Smooth muscle cell (in vitro differentiated cells): ENCODE measurements around the gene MIX23.

DNA sequence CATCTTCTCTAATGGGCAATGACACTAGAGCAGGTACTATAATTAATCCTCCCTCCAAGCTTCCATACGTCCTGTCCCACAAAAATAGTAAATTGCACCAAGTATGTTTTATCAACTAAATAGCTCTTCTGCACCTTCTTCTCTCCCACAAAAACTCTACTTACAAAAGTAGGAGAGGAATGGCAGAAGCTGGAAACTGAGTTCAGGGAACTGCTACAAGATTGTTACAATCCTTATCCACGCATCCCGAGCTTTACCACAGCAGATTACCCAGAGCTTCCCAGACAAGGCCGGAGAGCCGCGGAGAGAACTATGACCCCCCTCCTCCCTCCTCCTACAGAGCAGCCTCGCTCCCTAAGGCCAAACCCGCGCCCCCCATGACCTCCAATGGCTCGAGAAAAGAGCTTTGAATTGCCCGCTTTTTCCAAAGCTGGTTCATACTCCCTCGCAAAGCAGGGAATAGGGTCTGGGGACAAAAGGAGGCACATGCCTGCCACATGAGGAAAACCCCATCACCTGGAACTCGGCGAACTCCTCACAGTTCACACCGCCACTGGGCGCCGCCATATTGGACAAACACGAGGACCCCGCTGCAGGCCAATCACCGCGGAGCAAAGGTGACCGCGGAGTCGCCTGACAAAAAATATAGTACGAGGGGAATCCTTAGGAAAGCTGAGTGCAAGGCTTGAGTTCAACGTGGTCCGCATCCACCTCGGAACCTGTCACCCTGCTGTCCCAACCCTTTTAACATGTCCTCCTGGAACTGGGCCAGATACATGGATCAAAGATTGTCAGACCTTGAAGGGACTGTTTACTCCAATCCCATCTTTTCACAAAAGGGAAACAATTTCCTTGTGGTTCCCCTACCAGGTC lies at the start of gene MIX23:
MIX23 (minus strand) TSS at position 574 of the 873 bp plus-strand sequence.
- RAMPAGE, long total RNA: no peak

- RAMPAGE, long total RNA: no peak
These were observed 12.5 kb downstream of the KPNA1 start for GRCh38 chr3:122502067-122502820.

GRCh38 chr3:122767982-122768469 lies 25.6 kb downstream of the HSPBAP1 start:
- RAMPAGE, long total RNA: no peak

GRCh38 chr3:122802068-122803046 lies 7.5 kb downstream of the SLC49A4 start:
- RAMPAGE, long total RNA: no peak

- RAMPAGE, long total RNA: no peak
These were observed 17.3 kb downstream of the PDIA5 start for GRCh38 chr3:123084046-123084529.

DNA sequence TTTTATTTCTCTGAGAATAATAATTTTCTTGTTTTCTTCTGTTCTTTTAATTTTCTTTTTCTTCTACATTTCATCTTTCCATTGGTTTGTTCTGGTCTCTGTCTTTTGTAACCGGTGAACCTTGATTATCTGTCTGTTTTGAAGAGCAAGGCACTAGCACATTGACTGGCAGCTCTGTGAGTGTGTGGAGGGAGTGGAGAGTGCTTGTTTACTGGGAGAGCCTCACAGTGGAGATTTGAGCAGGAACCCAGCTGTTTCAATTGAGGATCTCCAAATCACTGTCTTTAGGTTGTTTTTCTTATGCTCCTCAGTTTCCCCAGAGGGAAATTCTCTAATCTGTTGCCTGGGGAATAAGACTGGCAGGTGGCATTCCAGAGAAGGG lies 20.8 kb downstream of the PDIA5 start:
- RAMPAGE, long total RNA: no peak

DNA sequence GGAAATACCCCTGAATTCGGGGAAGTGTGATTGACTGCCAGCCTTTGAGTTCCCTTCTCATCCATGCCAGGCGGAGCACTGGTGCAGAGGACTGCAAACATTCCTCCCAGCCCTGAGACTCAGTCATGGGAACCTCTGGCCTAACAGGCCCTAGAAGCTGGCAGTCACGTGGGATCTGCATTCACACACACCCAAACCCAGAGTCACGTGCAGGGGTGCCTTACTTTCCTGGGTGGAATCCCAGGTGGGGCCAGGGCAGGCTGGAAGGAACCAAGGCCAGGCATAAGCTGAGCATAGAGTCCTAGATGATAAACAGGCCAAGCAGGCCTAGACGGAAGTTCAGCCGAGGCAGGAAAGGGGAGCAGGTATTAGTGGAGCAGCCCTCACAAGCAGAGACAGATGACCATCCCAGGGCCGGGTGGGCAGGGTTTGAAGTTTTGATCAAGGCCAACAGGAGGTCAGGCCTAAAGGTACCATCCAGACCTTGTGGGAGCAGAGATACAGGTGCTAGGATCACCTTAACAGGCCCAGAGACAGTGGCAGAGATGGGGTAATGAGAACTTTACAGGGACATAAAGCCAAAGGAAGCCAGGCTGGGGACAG lies 46.0 kb upstream of the SEC22A start:
- RAMPAGE, long total RNA: no peak

DNA sequence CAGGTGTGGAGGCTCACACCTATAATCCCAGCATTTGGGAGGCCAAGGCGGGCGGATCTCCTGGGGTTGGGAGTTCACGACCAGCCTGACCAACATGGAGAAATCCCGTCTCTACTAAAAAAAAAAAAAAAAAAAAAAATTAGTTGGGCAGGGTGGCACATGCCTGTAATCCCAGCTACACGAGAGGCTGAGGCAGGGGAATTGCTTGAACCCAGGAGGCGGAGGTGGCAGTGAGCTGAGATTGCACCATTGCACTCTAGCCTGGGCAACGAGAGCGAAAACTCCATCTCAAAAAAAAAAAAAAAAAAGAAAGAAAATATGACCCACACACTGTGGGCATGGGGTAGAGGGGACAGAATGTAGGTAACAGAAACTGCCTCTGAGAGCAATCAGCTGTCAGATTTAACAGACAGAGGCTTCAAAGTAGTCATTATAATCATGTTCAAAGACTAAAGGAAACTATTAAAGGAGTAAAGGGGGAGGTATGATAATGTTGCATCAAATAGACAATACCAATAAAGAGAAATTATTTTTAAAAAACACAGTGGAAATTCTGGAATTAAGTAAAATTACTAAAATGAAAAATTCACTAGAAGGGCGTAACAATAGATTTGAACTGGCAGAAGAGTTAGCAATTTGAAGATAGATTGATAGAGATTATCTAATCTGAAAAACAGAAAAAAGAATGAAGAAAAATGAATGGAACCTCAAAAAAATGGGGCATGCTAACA lies 26.7 kb downstream of the SEC22A start:
- RAMPAGE, long total RNA: no peak

DNA sequence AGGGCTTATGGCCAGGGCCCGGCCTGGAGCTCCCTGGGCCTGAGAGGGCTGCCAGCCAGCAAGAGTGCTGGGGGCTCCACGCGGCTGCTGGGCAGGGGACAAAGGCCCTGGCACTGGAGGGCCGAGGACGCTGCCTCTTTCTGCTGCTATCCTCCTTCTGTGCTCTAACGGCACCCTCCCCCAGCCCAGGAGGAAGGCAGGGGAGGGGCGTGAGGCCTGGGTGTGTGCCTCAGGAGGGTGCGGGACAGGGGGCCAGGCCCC lies 115.6 kb downstream of the ADCY5 start:
- RAMPAGE, long total RNA: no peak

DNA sequence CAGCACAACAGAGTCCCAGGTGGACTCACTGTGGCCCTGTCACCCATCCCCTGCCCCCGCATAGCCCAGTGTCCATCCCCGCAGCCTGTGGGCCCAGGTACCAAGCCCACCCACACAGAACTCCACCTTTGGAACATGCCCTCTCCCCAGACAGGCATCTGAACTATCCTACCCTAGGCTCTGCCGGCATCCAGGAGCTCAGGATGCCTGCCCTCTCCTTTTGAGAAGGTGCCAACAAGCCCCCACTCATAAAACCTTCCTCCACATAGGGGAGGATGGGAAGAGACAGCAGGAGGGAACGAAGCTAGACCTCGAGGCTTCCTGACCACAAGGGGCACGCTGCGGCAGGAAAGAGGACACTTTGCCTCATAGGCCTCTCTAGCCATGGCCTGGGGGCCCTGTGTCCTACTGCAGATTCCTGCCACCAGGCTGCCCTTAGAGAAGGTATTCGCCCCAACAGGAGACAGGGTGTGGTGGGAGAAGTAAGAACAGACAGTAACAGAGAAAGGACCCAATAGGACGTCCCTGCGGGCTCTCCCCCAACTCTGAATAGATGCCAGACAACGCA lies 37.0 kb downstream of the ADCY5 start:
- RAMPAGE, long total RNA: no peak

GRCh38 chr3:123416043-123416962 lies 32.6 kb downstream of the ADCY5 start:
- RAMPAGE, long total RNA: no peak

GRCh38 chr3:123586241-123586714 lies 1.4 kb upstream of the HACD2 start:
- RAMPAGE, long total RNA: no peak

DNA sequence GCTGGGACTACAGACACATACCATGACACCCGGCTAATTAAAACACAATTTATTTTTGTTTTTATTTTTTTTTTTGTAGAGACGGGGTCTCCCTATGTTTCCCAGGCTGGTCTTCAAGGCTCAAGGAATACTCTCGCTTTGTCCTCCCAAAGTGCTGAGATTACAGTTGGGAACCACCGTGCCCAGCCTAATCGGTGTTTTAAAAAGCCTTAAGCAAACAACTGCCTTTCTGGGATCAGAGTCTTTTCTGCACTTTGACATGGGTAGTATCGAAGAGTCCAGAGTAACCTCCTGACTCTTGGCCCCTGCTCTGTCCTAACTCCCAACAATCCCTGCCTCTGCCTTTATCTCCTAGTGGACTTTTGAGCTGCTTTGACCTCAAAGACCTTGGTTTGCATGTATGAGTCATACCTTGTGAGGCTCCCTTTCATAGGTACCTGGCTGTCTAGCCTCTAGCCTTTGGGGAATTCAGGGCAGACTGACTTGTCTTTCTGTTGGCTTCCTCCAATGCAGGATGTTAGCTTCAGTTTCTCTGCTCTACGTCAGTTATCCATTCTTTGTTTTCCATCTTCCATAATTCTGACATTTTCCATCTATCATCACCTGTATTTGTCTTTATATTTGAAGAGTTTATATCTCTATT lies 21.0 kb upstream of the HACD2 start:
- RAMPAGE, long total RNA: no peak

DNA sequence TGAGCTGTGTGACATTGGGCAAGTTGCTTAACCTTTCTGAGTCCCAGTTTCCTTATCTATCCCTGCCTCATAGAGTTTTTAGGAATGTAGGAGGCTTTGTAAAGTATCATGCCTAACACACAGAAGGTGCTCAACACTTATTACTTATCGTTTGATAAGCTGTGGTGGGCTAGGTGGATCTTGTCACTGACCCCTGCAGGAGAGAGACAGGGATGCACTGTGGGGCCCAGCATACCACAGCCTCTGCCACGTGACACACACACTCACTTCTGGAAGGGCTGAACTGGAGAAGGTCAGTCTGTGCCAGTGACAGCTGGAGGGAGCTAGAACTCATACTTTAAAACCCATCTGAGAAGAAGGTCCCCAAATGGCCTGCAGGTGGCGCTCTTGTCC lies 57.4 kb upstream of the HACD2 start:
- RAMPAGE, long total RNA: no peak

- RAMPAGE, long total RNA: no peak
These were observed 76.0 kb upstream of the HACD2 start for GRCh38 chr3:123660656-123661526.

- RAMPAGE, long total RNA: no peak
These were observed 117.2 kb upstream of the HACD2 start for GRCh38 chr3:123702105-123702440.

DNA sequence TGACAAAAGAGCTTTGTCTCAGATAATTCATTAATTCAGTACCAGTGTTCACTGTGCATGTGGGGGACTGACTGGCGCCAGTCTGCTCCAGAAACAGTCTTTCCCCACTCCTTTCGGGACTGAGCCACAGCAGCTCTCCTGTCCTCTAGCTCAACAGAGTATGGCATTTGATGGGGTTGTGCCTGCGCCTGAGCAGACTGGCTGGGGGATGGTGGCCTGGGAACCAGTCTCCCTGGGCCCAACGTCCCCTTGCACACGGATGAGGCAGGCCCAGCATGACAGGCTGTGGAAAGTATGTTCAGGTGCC lies 105.2 kb downstream of the MYLK start:
- RAMPAGE, long total RNA: no peak

- RAMPAGE, long total RNA: no peak
These were observed 10.2 kb downstream of the CCDC14 start for GRCh38 chr3:123950779-123951278.

- RAMPAGE, long total RNA: no peak
These were observed 19.2 kb downstream of the KALRN start for GRCh38 chr3:124052161-124052998.

GRCh38 chr3:124602998-124603424 lies 127.2 kb upstream of the UMPS start:
- RAMPAGE, long total RNA: no peak